Thoracic aorta (tissue), 1 donor: Measurements from ENCODE around the gene KLHL17.

- RAMPAGE, long total RNA = no peak
Observed at GRCh38 chr1:839056-839912, 84.4 kb upstream of the SAMD11 start.

DNA sequence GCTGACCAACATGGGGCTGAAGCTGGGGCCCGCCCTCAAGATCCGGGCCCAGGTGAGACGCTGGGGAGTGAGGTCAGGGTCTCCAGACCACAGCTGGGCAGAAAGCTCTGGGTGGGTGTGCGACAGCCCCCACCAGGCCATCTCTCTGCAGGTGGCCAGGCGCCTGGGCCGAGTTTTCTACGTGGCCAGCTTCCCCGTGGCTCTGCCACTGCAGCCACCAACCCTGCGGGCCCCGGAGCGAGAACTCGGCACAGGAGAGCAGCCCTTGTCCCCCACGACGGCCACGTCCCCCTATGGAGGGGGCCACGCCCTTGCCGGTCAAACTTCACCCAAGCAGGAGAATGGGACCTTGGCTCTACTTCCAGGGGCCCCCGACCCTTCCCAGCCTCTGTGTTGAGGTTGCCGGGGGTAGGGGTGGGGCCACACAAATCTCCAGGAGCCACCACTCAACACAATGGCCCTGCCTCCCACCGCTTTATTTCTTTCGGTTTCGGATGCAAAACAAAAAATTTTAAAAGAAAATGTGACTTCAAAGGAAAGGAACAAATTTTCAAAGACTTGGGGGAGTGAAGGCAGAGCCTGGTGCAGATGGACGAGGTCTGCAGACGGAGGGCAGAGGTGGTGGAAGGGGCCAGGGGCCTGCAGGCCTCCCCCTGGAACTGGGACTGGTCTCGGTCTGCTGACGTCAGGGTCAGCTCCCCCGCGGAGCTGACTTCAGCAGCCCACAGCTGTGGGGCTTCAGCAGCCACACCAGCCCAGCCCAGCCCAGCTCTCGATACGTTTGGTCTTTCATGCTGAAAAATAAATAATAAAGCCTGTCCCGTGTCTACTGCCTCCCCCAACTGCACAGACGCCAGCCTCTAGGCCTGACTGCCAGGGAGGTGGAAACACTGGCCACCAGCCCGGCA is 15.0 kb downstream of the NOC2L start:
- RAMPAGE, long total RNA = no peak

- RAMPAGE, long total RNA = no peak
Observed at GRCh38 chr1:960272-961248, at the start of gene KLHL17. Gene KLHL17 (plus strand): TSS chr1:960584.

DNA sequence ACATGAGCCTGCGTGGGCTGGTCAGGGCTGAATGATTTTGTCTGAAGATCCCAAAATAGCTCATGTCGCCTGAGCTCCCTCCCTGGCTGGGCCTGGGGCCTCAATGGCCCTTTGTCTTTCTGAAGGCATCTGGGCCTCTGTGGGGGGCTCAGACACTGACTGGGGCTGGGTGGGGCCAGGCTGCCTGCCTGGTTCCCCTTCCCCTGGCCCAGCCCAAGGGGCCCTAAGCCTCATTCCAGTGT is 11.4 kb downstream of the AGRN start:
- RAMPAGE, long total RNA = no peak

DNA sequence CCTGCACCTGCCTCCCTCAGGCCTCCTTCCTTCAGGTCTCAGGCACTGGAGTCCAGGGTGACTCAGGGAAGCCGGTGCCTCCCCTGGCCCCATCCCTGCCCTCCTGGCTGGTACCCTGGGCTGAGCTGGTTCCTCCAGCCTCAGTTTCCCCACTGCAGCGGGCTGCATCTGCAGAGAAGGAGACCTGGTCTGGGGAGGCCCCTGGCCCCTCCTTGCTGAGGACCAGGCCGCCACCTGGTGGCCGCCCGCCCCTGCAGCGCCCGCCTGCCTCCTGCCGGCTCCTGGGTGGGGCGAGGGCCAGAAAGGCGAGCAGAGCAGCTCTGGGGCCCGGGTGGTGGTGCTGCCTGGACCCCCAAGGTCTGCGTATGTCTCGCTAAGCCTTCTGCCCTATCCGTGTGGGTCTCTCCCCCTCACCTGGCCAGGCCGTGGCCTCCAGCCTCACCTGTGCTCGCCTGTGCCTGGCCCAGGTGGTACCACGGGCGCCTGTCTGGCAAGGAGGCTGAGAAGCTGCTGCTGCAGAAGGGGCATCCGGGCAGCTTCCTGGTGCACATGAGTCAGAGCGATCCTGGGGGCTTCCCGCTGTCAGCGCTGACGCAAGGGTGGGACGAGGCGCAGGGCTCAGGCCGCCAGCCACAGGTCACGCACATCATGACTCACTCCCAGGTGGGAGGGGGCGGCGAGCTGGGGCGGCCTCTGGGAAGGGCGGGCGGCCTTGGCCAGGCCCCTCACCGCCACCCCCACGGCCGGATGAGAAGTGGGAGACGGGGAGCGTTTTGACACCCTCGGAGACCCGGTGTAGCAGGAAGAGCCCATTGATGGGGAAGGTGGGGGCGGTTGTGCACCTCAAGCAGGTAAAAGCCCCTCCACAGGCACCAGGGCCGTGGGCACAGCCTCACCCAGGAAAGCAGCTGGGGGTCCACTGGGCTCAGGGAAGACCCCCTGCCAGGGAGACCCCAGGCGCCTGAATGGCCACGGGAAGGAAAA is 10.1 kb downstream of the RNF223 start:
- RAMPAGE, long total RNA = no peak

DNA sequence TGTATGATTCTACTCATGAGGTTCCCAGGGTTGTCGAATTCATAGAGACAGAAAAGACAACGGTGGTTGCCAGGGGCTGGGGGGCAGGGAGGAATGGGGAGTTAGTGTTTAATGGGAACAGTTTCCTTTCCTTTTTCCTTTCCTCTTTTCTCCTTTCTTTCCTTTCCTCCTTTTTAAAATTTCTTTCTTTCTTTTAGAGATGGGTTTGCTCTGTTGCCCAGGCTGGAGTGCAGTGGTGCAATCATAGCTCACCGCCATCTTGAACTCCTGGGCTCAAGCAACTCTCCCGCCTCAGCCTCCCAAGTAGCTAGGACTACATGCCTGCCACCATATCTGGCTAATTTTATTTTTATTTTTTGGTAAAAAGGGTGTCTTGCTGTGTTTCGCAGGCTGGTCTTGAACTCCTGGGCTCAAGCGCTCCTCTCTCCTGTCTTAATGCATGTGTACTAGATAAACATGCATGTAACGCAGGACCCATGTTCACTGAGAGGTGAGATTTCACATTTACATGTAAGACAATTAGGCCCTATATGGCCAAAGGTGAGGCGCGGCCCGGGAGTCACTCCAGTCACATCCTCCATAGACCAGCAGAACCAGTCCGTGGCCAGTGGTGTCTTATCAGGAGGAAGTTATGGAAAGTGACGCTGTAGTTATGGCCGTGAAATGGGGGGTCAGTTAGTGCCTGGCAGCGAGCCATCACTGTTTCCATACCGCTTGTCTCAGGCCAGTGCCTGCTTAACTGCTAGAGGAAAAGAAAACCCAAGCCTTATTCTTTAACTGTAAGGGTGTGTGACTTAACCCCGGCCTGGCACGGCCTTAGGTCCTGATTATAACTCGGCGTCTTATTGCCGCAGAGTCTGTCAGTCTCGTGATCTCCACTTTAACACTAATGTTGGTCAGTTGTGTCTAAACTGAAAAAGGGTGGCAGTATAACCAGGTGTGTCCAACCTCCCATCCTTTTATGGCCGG is 6.3 kb downstream of the C1orf159 start:
- RAMPAGE, long total RNA = no peak

DNA sequence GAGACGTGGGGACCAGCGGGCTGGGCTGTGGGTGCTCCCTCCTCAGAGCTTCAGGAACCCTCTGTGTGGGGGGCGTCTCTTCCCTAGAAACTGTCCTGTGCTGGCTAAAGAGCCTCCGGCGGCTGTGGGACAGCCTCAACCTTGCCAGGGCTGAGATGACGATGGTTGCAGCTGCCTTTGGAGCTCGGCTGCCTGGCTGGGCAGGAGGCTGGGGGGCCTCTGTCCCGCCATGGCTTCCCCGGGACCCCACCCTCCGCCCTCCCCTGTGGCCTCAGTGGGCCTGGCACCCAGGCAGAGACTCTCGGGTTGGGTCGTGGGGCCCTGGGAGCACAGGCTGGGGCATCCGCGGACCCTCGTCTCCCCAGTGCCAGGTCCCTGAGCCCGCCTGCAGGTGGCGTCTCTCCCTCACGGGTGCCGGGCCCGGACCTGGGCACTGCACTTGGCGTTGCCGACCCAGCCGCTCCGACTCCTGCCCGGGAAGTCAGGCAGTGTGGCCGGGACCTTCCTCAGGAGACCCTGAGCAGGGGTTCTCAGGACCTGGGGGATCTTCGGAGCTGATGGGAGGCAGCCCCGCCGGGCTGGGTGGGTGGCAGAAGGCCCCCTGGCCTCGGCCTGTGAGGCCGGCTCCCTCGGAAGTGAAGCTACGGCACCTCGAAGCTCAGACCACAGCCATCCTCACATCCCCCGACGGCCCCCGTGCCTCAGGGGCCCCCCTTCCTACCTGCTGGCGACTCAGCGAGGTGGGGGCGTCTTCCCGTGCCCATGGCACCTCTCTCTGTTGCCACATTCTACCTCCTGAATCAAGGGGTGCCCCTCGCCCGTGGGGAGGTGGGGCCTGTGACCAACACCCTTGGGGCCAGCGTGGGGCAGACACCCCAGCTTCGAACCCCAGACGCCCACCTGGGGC is 6.2 kb upstream of the C1orf159 start:
- RAMPAGE, long total RNA = no peak

GRCh38 chr1:1145137-1145428 is 28.6 kb upstream of the TTLL10 start:
- RAMPAGE, long total RNA = no peak

DNA sequence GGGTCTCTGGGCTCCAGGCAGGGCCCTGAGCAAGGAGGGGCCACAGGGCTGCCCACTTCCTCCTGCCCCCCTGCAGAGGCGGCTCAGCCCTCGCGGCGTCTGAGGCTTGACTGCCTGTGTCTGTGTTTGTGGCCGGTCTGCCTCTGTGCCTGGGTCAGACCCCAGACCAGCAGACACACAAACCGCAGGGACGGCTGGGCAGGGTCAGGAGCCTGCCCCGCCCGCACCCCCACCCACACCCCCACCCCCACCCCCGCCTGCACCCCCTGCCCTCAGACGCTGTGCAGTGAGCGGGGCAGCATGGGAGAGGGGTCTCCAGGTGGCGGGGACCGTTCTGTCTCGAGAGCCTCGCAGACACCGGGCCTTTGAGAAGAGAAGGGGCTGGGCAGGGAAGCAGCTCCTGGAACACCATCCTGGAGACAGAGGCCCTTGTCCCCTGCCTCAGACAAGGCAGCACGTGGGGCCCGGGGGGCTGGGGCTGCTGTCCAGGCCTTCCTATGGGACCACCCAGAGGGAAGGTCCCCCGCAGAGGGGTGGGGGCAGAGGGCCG is 7.3 kb upstream of the TTLL10 start:
- RAMPAGE, long total RNA = no peak

DNA sequence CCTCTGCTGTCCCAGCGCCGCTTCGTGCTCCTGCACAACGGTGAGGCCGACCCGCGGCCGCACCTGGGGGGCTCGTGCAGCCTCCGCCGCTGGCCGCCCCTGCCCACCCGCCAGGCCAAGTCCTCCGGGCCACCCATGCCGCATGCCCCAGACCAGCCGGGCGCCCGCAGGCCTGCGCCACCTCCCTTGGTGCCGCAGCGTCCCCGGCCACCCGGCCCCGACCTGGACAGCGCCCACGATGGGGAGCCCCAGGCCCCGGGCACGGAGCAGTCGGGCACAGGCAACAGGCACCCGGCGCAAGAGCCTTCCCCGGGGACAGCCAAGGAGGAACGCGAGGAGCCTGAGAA is 8.9 kb downstream of the TNFRSF18 start:
- RAMPAGE, long total RNA = no peak

- RAMPAGE, long total RNA = no peak
Observed at GRCh38 chr1:1272228-1273235, 1.1 kb downstream of the UBE2J2 start.

- RAMPAGE, long total RNA = no peak
Observed at GRCh38 chr1:1281356-1282396, 1.4 kb downstream of the SCNN1D start.

GRCh38 chr1:1332263-1333432 is 1.6 kb downstream of the TAS1R3 start:
- RAMPAGE, long total RNA = no peak

DNA sequence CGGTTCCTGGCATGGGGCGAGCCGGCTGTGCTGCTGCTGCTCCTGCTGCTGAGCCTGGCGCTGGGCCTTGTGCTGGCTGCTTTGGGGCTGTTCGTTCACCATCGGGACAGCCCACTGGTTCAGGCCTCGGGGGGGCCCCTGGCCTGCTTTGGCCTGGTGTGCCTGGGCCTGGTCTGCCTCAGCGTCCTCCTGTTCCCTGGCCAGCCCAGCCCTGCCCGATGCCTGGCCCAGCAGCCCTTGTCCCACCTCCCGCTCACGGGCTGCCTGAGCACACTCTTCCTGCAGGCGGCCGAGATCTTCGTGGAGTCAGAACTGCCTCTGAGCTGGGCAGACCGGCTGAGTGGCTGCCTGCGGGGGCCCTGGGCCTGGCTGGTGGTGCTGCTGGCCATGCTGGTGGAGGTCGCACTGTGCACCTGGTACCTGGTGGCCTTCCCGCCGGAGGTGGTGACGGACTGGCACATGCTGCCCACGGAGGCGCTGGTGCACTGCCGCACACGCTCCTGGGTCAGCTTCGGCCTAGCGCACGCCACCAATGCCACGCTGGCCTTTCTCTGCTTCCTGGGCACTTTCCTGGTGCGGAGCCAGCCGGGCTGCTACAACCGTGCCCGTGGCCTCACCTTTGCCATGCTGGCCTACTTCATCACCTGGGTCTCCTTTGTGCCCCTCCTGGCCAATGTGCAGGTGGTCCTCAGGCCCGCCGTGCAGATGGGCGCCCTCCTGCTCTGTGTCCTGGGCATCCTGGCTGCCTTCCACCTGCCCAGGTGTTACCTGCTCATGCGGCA is 2.7 kb downstream of the TAS1R3 start:
- RAMPAGE, long total RNA = no peak

GRCh38 chr1:1347547-1348380 is 1.5 kb downstream of the DVL1 start:
- RAMPAGE, long total RNA = no peak

DNA sequence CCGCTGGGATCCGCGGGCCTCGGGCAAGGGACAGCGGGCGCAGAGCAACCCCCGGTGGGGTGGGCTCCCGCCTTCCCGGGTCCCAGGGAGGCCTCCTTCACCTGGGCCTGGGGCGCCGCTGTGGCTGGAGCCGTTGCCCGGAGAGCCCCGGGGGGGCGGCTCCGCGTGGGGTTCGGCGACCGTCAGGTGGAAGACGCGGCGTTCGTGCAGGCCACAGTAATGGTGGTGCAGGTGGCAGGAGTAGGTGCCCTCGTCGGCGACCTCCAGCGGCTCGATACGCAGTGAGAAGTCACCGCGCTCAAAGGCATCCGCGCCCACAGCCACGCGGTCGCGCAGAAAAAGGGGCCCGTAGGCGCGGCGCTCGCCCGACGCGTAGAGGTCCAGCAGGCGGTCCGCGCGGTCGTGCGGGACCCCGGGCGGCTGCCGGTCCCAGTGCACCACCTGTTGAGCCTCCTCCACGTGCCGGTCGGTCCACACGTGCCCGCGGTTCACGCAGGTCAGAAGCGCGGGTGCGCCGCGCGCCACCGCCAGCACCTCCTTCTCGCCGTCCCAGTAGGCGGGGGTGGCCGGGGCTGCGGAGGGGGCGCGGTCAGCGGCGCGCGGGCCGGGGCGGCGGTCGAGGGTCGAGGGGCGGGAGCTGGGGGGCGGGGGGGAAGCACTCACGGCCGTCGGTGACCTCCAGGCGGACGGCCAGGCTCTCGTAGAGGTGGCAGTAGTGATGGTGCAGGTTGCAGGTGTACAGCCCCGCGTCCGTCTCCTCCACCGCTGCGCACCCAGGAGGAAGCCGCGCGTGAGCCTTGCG is 3.6 kb downstream of the MXRA8 start:
- RAMPAGE, long total RNA = no peak

DNA sequence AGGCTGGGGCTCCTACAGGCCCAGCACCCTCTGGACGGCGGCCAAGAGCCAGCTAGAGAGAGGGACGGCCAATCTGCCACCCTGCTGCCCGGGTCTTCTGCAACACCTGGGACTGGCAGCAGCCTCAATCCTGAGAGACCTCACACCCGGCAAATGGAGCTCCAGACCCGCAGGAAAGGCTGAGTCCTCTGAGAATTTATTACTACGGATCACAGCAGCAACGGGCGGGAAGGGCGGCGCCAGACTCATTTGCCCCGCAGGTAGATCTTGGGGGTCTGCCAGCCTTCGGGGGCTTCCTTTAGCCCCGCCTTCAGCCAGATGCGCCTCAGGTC is 1.5 kb downstream of the AURKAIP1 start:
- RAMPAGE, long total RNA = no peak

DNA sequence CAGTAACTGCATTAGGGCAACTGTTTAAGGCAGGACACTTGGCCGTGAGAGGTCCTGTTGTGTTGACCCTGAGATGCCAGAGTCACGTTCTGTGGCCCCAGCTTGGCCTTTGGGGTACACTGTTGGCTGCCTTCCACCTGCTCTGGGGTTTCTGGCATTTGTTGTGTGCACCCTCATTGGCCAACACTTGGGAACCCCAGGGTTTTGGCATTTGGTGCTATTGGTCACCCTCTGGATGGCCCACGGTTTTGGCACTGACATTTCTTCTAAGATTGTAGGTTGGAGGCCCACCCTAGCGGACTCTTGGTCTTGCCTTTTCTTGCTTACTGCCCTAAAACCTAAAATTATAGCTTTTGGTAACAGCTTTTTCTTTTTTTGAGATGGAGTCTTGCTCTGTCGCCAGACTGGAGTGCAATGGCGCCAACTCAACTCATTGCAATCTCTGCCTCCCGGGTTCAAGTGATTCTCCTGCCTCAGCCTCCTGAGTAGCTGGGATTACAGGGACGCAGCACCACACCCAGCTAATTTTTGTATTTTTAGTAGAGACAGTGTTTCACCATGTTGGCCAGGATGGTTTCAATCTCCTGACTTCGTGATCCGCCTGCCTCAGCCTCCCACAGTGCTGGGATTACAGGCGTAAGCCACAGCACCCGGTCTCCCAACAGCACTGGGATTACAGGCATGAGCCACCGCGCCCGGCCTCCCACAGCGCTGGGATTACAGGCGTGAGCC is 9.9 kb upstream of the AURKAIP1 start:
- RAMPAGE, long total RNA = no peak

DNA sequence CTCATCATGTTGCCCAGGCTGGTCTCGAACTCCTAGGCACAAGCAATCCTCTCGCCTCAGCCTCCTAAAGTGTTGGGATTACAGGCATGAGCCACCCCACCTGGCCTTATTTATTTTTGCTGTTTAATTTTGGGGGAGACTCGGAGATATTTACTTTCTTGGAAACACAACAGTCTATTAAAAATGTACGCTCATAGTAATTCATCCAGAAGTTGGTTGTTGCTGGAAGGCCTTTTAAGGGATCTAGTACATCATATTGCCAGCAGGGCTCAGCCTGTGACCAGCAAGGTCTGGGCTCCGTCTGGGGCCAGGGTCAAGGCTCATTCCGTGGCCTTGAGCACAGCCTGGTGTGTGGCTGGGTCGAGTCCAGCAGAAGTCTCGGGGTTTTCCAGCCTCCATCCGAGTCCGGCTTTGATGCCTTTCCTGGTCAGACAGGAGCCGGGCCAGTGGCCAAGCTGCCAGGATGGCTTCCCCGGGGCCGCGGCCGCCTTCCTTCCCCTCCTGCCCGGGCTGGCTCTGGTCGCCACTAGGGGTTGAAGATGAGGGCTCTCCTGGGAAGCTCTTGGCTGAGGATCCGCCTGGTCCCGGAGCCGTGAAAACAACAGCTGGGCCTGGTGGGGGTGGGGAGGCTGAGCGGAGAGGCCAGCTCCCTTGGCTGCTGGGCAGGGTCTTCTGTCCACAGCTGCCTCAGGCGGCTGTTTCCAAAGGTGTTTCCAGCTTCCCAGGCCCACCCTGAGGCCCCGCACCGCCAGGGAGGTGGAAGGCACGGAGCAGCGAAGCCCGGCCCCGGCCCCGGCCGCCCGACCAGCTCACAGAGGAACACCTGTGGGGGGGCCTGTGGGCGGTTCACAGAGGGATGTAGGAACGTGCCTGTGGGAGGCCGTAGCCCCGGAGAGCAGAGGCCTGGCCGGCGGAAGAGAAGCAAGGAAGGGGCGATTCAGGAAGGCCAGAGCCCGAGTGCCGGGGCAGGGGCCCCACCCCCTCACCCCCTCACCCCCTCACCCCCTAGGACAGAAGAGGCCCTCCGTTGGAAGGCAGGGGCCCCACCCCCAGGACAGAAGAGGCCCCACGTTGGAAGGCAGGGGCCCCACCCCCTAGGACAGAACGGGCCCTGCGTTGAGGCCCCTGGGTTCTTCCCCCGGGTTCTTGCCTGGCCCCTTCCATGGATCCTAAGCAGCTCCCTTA is 4.8 kb downstream of the TMEM88B start:
- RAMPAGE, long total RNA = no peak

- RAMPAGE, long total RNA = no peak
Observed at GRCh38 chr1:1472696-1473268, 1.2 kb downstream of the ATAD3B start.